GM23248 (cell line): Measurements from ENCODE around the gene PMPCB.

GRCh38 chr7:103075258-103075895, 437 bp downstream of the ARMC10 start:
- RAMPAGE, long total RNA, result no peak

DNA sequence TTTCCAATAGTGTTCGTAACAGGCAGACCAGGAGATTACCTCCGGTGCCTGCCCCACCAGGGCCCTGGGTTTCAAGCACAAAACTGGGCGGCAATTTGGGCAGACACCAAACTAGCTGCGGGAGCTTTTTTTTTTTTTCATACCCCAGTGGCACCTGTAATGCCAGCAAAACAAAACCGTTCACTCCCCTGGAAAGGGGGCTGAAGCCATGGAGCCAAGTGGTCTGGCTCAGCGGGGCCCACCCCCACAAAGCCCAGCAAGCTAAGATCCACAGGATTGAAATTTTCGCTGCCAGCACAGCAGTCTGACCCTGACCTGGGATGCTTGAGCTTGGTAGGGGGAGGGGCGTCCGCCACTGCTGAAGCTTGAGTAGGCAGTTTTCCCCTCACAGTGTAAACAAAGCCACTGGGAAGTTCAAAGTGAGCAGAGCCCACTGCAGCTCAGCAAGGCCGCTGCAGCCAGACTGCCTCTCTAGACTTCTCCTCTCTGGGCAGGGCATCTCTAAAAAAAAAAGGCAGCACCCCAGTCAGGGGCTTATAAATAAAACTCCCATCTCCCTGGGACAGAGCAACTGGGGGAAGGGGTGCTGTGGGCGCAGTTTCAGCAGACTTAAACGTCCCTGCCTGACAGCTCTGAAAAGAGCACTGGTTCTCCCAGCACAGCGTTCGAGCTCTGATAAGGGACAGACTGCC, 31.4 kb downstream of the ARMC10 start:
- RAMPAGE, long total RNA, result no peak

GRCh38 chr7:103297129-103298246, at the start of gene PMPCB:
Gene PMPCB, plus strand, starts transcription at chr7:103297435.
- RAMPAGE, long total RNA, result start-site peak on the plus strand at chr7:103297441-103297451, 153 and 159 reads in 2 replicates

GRCh38 chr7:103445137-103445876, 700 bp downstream of the SLC26A5 start:
- RAMPAGE, long total RNA, result no peak

DNA sequence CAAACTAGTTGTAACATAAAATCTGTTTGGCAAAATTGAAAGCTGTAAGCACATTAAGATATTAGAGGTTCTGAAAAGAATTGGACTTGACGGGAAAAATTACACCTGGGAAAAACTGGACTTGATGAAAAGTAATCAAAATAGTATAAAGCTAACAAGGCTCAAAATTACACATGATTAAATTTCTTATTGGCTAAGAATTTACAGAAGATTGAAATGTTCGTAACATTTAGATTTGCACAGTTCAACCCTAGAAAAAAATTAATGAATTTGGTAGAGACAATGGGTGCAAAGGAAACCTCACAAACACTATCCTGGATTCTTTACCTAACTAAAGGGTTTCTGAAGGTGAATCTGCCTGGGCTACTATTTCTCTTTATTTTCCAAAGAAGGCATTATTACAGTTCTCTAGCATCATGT, 47.0 kb downstream of the LHFPL3 start:
- RAMPAGE, long total RNA, result no peak

GRCh38 chr7:104470930-104471194, 142.5 kb downstream of the LHFPL3 start:
- RAMPAGE, long total RNA, result no peak

GRCh38 chr7:104931127-104931760, 82.8 kb upstream of the KMT2E start:
- RAMPAGE, long total RNA, result no peak

- RAMPAGE, long total RNA, result no peak
Observed at GRCh38 chr7:104936319-104937184, 77.5 kb upstream of the KMT2E start.

DNA sequence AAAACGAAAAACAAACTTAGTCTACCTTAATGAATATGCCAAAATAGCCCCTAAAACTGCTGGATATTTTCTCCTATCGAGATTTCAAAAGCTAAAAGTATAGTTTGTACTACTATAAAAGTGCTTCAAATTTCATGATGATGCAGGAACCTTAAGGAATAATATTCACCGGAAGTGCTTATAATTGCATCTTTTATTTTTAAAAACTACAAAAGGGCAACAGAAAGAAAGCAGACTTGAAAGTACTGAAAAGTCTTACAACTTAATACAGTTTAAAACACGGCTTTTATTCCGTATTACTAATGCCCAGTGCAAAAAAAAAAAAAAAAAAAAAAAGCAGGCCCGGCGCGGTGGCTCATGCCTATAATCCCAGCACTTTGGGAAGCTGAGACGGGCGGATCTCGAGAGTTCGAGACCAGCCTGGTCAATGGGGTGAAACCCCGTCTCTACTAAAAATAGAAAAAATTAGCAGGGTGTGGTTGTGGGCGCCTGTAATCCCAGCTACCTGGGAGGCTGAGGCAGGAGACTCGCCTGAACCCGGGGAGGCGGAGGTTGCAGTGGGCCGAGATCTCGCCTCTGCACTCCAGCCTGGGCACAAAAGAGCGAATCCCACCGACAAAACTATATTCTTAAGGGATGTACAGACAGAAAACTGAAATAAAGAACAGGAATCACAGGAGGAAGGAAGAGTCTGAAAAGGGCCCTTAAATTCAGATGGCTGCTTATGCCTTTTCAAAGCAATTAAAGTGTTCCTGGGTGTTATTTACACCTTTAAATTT, 2.3 kb upstream of the KMT2E start:
- RAMPAGE, long total RNA, result no peak

DNA sequence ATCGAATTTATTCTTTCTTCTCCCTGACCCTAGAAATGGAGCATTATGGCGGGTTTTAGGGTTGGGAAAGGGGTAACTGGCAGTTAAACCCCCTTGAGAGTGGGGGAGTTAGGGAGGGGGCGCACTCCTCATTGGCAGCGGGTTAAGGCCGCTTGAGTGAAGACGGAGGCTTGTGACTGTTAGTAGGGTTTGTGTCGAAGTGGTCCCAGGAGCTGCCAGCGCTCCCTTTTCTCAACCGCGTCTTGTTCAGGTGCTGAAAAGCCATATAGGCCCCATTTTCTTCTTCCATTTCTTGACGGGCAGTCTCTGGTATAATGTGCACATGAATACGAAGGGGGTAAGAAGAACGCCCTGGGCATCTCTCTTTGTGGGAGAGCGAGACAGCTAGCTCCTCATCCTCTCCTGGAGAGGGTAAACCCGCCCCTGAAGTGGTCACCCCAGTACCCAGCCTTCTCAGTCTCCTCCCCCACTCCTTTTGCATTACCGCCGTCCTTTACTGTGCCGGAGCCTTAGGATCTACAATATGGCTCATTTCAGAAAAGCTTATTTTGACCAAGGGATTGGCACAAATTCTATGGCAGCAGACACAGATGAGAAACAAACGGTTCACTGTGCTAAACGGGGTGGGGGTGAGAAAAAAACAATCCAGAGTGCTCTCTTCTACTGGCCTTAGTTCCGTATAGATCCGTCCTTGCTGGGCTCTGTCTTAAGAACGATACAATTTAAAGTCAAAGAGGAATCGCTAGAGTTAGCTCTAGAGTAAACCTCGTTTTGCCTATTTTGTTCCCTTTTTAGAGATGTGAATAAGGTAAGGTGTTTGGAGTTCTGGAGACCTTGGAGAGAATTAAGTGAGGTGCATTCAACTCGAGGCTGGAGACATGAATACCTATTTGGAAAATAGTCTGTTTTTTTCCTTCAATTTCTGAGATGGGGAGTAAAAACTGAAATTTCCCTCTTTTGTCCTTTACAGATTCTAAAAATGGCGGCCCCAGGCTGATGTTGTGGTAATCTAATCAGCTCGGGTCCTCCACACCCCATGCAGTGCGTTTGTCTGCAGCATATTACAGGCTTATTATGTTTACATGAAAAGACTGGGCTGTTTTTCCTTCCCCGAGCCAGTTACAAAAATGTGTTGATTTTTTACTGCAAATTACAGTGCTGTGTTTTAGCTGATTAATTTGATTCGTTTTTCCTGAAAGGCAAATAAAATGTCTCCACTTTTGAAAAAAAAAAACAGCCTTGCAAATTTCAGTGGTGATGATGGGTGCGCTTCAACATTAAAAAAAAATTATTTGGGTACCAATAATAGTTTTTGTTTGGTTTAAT, 1.2 kb downstream of the KMT2E start:
- RAMPAGE, long total RNA, result no peak

- RAMPAGE, long total RNA, result no peak
Observed at GRCh38 chr7:105017104-105017492, 3.1 kb downstream of the KMT2E start.

DNA sequence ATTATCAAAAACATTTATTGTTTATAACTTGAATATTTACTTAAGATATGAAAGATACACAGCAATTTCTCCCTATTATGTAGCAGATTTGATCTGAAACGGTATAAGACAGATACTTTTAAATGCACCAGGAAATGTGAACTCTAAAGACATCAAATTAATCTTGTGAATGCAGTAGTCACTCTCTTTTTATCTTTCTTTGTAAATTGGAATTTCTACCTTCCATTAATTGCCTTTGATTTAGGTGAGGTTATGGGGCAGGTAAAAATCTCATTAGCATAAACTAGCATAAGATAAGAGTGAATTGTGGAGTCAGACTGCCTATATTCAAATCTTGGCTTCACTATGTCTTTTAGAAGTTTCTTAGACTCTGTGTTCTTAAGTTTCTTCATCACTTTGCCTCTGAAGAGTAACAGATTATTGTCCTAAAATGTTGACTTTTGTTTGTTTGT, 64.1 kb downstream of the KMT2E start:
- RAMPAGE, long total RNA, result no peak

DNA sequence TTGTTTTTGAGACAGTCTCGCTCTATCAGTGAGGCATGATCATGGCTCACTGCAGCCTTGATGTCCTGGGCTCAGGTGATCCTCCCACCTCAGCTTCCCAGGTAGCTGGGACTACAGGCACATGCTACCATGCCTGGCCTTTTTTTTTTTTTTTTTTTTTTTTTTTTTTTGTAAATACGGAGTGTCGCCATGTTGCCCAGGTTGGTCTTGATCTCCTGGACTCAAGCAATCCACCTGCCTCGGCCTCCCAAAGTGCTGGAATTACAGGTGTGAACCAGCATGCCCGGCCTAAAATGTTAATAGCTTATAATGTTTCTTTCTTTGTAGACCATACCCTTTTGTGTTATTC, 64.5 kb downstream of the KMT2E start:
- RAMPAGE, long total RNA, result no peak

GRCh38 chr7:105101812-105102269, 87.8 kb downstream of the KMT2E start:
- RAMPAGE, long total RNA, result no peak

DNA sequence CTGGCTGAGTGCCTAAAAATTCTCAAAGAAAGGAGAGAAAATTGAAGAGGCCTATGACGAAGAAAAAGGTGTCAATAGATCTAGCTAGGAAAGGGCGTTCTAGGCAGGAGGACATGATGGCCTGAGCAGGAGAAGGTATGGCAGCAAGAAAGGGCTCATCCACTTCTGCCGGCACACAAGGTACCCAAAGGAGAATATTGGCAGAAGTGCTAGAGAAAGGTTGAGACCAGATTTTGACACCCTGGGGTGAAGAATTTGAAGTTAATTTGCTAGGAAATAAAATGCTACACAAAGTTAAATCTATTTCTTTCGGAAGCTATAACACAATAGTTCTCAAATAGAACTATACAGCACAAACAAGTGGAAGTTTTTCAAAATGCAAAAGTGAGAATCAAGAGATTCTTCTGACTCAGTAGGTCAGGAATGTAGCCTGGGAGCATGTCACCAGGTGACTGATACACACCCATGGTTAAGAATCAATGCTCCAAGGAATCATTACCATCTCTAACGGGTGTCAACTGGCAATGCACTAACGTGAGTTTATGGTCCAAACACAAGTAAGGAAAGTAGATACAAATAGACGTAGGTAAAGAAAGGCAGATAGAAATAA, 170.7 kb downstream of the SRPK2 start:
- RAMPAGE, long total RNA, result no peak

DNA sequence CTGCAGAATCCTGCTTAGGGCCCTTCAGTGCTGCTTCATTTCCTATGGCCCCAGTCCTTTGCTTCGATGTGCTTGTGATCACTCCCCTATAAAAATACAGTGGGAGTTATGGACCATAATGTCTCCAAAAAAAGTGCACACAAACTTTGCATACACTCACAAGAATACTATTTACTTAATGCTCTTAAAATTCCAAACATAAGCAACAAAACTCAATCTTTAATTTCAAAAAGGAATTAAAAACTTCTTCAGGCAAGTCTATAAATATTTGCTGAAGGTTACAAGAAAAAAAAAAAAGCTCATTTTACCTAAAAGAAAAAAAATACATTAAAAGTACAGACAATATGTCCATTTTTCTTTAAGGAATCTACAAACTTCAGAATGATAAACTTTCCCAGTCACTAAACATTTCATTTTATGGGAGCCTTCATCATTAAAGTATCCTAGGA, 79.7 kb downstream of the SRPK2 start:
- RAMPAGE, long total RNA, result no peak

- RAMPAGE, long total RNA, result no peak
Observed at GRCh38 chr7:105499039-105500036, 22.7 kb downstream of the PUS7 start.

DNA sequence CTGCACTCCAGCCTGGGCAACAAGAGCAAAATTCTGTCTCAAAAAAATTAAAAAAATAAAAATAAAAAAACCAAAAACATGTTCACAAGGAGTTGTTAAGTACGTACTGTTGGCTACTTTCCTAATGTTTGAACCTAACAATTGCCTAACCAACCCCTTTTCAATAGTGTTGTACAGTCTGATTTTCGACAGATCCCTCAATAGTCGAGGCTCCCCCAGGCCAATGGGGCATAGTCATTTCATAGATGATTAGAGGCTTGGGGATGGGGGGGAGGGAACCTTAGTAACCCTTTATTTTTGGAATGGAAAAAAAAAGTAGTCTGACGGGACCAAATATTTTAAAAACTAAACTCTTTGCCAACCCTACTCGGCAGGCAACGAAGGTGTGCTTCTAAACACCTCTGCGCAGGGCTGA, 1.1 kb downstream of the PUS7 start:
- RAMPAGE, long total RNA, result no peak

- RAMPAGE, long total RNA, result no peak
Observed at GRCh38 chr7:105582636-105582976, 1.3 kb upstream of the EFCAB10 start.

- RAMPAGE, long total RNA, result no peak
Observed at GRCh38 chr7:105748131-105748421, 128.3 kb downstream of the ATXN7L1 start.